Measurements from ENCODE around the genes OR6X1, OR4D5 and PATE4.

GRCh38 chr11:123057844-123058880 lies 3.8 kb downstream of the HSPA8 start:
- RRBS = no CpG with 5 or more reads among the region's 12 CpGs

DNA sequence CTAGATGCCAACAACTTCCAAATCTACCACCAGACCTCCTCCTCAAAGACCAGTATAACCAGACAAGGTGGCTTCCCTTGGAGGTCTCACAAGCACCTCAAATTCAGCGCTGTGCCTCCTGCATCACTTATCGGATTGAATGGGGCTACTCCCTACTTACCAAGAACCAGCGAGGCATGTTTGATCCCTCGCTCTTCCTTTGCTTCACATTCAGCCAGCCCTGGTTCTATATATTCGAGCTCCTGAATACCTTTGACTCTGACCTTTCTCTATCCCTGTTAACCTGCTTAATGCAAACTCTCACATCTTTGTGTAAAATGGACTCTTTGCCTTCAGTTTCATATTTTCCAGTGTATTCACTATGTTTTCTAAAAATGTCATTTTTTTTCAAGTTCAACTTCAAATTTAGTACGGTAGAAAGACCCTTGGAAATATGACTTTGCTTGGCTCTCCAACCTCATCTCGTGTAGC lies 48.3 kb downstream of the CLMP start:
- RRBS = no CpG with 5 or more reads among the region's 7 CpGs

GRCh38 chr11:123358072-123358944 lies 71.8 kb upstream of the GRAMD1B start:
- RRBS = 15% methylated on average over 4 of the region's 58 CpGs

GRCh38 chr11:123362703-123363930 lies 67.0 kb upstream of the GRAMD1B start:
- RRBS = no CpG with 5 or more reads among the region's 16 CpGs

- RRBS = no CpG with 5 or more reads among the region's 15 CpGs
Observed at GRCh38 chr11:123526364-123526804, 96.3 kb downstream of the GRAMD1B start.

- RRBS = 89% methylated on average over 4 of the region's 12 CpGs
Observed at GRCh38 chr11:123561084-123562122, 93.0 kb downstream of the SCN3B start.

GRCh38 chr11:123586872-123587445 lies 67.5 kb downstream of the SCN3B start:
- RRBS = no CpG with 5 or more reads among the region's 6 CpGs

DNA sequence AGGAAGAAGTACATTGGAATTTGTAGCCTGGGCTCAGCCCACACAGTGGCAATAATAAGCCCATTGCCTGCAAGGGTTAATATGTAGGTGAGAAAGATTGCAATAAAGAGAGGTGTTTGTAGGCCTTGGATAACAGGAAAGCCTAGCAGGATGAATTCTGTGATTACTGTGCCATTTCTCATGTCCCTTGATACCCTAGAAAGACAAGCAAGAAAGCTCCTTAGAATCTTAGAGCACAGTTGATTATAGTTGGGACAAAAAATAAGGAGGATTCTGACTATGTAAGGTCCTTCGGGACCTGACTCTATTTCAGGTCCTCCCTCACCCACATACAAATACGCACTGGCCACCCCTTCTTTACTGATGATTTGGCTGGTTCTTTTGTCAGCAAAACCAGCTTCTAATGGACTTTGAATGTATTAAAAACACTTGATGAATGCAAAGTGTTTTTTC lies at the start of gene OR6X1:
TSS of gene OR6X1 (minus strand) at position 182 of the 453 bp plus-strand sequence.
- RRBS = no CpG with 5 or more reads among the region's 2 CpGs

- RRBS = no CpG with 5 or more reads among the region's 2 CpGs
Observed at GRCh38 chr11:123939298-123939802, at the start of gene OR4D5. OR4D5 (plus strand) TSS chr11:123939617.

DNA sequence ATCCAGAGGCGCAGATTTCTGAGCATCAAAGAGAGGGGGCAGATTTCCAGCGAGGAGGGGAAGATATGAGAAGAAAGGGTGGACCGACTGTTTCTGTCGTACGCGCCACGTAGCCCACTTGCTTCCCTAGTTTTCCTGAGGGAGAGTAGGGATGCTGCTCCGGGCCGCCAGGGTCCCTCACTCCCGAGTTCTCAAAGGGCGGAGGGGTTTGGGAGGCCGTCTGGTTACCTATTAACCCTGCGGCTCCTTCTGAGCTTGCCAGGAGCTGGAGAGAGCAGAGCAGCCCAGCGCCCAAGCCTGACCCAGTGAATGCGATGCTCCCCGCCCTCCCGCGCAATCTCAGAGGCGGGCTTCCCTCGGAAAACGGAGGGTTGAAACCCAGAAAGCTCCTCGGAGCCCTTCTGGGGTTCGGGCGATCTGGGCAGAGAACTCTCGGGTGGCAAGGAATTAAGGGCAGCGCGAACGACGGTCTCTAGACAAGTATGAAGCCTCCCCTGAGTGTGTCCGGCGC lies 3.2 kb downstream of the ESAM start:
- RRBS = no CpG with 5 or more reads among the region's 31 CpGs

DNA sequence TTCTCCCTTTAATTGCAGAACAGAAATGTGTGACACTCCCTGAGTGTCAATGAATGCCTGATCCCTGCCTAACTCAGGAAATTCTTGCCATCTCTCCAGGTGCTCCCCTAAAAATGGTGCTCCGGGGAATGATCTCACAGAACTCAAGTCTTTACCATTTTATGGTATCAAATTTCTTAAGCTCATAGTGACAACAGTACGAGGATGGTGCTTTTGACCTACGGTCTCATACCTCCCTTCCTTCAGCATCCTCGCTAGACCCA lies 13.7 kb downstream of the ROBO4 start:
- RRBS = no CpG with 5 or more reads among the region's 4 CpGs

- RRBS = 71% methylated on average over 4 of the region's 16 CpGs
Observed at GRCh38 chr11:124896503-124897506, 860 bp downstream of the ROBO4 start.

DNA sequence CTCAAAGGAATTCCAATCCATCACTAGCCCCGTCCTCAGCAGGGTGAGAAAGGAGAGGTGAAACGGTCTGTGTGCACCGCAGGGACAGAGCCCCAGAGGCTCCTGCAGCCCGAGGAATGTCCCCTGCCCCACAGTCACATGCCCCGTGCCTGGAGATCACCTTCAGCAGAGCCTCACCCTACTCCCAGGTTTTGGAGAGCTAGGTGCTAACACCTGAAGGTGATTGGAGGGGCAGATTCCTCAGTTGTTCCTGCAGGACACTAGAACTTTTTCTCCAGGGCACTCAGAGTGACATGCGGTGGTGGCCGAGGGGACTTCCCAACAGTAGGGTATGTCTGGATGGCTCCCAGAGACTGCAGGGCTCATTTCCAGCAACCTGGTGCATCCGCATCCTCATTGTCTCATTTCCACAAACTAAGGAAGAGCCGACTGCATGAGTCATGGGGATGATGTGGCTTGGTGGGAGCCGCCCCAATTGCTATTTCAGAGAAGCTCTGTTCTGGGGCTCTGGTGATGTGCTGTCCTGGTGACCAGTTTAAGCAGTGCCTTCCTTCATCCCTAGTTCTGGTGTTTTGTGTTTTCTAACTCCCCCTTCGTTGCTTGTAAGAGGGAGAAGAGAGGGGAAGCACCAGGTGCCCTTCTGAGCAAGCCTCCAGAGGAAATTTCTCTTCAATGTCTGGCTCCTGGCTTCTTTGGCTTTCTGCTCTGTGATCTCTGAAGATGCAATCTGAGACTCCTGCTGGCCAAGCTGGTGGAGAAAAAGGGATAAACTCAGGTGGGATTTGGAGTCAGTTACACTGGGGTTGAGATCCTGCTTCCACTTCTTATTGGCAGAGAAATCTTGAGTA lies 2.8 kb upstream of the ROBO4 start:
- RRBS = no CpG with 5 or more reads among the region's 11 CpGs

DNA sequence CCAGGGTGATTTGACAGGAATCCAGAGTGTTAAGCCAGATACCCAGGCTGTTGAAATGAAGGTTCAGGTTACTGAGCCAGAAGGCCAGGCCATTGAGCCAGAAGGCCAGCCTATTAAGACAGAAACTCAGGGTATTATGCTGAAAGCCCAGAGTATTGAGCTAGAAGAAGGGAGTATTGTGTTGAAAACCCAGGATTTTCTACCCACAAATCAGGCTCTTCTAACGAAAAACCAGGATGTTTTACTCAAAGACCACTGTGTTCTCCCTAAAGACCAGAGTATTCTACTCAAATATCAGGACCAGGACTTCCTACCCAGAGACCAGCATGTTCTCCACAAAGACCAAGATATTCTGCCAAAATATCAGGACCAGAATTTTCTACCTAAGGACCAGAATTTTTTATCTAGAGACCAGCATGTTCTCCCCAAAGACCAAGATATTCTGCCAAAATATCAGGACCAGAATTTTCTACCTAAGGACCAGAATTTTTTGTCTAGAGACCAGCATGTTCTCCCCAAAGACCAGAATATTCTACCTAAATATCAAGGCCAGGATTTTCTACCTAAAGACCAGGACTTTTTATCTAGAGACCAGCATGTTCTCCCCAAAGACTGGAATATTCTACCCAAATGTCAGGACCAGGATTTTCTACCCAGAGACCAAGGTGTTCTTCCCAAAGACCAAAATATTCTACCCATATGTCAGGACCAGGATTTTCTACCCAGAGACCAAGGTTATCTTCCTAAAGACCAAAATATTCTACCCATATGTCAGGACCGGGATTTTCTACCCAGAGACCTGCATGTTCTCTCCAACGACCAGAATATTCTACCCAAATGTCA lies 33.5 kb downstream of the CCDC15 start:
- RRBS = no CpG with 5 or more reads among the region's 3 CpGs

DNA sequence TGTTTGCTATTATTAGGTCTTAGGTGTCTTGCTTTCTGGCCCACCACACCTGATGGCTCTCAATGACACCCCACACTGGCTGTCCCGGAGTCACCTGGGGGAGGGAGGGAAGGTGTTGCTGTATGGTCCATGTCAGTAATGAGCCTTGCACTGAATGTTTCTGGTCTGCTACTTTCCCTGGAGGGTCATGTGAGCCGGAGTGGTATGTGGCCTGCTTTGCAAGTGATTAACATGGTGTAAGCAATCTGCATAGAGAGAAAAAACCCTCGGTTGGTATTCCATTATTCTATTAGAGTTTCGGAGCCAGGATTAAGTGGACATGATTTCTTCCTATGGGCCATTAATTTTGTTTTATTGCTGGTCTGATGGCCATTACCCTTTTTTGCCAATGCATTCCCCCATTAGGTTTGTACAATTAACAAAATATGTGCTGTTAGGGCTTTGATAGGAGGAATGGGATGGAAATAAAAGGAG lies 63.9 kb downstream of the PKNOX2 start:
- RRBS = 90% methylated on average over 1 of the region's 4 CpGs

DNA sequence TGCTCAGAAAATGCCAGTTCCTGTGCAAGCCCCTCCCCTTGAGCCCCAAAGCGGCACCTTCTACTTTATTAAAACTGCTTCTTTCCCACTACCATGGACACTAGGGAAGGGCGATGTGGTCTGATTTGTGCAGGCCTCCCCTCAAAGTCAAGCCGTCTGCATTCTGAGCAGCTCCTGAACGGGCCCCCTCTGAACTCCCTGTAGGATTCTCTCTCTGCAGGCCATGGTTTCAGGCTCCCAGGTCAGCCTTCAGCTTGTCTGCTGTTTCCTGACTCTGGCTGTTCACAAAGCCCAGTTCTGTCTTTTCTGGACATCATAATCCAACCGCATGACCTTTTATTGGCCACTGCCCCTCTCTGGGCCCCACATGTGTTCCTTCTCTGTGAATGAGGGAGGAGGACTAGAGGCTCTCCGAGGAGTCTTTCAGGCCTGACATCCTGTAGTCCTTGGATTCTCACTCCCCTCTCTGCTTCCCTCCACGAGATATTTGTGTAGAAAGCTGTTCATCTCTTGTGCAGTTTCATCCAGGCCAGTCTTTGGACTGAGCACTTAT lies 161.0 kb downstream of the FEZ1 start:
- RRBS = no CpG with 5 or more reads among the region's 7 CpGs

DNA sequence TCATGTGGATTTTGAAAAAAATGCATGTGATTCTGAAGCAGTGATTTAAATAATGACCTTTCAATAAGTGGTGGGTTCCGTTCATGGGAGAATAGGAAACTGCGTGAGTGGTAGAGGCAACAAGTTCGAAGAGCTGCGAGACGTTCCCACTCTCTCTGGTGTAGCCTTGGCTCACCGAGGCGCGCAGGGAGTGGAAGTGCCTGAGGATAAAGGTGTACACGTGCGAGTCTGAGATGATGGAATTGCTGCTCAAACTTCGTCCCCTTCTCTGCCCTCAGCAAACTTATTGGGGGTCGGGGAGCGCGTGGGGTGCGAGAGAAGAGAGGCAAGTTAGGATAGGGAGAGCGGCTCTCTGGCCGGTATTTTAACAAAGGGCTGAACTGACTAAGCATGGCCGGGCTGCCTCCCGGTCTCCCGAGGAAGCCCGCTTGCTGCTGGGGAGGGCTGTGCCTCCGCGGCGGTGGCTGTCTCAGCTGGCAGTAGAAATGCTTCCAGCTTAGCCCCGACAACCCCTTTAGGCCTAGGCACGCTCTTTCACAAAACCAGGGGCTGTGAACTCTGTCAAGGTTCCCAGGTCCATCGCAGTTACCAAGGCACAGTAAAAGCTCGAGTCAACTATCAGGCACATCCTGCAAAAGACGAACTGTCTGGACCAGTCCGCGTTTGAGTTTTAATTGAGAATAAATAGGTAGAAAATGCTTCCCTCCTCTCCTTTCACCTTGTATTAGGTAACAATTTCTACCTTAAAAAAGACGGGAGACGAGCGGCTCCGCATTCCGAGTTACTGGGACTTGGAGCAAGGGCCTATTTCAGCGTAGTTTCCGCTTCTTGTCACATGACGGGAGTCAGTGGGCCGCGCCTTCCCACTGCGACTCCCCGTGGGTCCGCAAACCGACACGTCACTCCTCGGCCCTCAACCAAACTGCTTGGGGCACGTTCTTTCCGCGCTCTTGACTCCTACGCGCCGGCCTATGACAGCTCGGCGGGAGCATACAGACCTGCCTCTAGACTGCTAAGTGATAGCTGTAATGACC lies 659 bp upstream of the STT3A start:
- RRBS = 3% methylated on average over 4 of the region's 55 CpGs

- RRBS = no CpG with 5 or more reads among the region's 3 CpGs
Observed at GRCh38 chr11:125833060-125833479, at the start of gene PATE4. PATE4 (plus strand) TSS chr11:125833316.

- RRBS = no CpG with 5 or more reads among the region's 13 CpGs
Observed at GRCh38 chr11:125901613-125902388, 1.2 kb downstream of the PUS3 start.

DNA sequence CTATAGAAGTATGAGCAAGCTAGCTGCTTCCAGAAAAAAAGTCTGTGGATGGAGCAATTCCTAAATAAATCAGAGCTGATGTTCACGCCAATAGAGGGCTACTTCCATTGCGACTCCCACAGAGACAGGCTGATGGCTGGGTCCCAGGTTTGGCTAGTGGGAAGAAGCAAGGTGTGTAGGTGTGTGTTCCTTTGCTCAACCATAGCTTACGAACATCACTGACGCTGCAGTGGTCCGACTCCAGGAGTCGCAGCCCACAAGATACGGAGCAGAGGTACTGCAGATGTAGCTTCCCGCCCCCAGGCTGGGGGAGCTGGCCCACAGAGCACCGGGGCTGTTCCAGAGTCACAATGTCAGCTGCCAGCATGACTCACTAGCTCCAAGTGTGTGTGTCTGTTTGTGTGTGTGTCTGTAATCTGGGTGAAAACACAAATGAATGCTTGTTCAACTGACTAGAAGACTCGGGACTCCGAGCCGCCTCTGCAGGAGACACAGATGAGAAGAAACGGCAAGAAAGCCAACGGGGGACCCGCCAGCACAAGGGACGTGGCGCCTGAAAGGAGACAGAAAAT lies 10.5 kb downstream of the VSIG10L2 start:
- RRBS = no CpG with 5 or more reads among the region's 17 CpGs

Measured in OVCAR3 (cell line).